Uterus (tissue), 7 donors: ENCODE results near the gene ABHD12B.

- PRO-cap, 4 experiments: peak in 2 of 4 experiments; most common minus-strand start chr14:49865499 (in 2)
- RAMPAGE, long total RNA, 2 experiments: no peak in any of the 2 experiments
- RRBS: no CpG with 5 or more reads among the region's 4 CpGs
These were observed 12.8 kb upstream of the NEMF start for GRCh38 chr14:49865441-49865735.

DNA sequence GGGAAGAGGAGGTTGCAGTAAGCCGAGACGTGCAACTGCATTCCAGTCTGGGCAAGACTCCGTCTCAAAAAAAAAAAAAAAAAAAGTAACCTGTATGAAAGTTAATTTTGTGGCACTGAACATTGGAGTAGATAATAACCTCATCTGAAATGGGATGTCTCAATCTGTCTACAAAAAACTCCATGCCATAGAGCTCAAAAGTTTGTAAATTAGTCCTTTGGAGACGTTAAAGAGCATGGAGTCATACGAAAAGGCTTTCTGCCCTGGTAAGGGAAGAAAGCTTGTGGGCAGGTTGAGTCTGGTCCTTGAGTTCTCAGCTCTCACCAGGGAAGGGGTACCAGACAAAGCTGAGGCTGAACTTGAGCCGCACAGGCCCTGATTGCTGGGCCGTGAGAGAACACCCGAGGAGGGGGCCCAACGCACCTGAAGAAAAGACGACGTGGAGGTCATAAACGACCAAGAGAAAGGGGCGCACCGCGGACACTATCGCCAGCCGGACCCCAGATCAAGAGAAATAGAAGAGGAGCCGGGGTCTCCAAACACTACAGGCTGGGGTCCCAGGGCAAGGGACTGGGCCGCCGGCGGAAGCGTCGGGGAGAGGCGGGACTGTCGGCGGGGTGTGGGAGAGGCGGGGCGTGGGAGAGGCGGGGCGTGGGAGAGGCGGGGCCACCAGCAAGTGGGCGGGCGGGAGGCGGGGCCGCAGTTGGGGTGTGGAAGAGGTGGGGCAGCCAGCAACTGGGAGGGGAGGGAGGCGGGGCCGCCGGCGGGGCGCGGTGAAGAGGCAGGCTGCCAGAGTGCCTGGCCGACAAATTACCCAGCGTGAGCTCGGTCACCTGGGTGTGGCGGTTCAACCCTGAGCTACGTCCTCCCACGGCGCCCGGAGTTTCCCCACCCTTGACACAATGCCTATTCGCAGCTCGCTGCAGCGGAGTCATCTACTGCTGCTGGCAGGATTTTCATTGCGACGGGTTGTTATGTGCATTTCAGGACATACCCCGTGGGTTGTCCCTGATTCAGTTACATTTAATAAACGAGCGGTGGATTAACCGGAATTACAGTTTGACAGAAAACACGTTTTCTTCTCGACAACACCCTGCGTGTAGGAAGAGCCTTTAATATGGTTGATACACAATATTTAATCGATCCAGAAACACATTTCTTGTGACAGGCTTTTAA, 15.4 kb upstream of the NEMF start:
- PRO-cap, 4 experiments: peak in 4 of 4 experiments; most common plus-strand start position 959 of the sequence (in 4); most common minus-strand start position 621 of the sequence (in 4)
- RAMPAGE, long total RNA, 2 experiments: no peak in any of the 2 experiments
- RRBS: 4% methylated on average over 3 of the region's 62 CpGs

DNA sequence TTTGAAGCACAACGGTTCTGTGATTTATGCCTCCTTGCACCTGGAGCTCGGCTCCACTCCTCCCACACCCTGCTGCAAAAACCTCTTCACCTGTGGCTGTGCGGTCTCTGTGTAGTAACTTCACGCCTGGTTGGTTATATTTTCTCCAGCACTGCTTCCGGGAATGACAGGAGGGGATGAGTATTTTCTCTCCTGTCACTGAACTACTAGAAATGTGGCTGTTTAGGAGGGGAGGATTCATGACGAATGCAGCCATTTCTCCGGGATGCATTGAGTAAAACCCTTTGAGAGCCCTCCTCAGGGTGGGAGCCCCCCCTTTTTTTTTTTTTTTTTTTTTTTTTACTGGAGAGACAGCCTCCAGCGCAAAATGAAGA, 67.2 kb downstream of the ARF6 start:
- PRO-cap, 4 experiments: no peak in any of the 4 experiments
- RAMPAGE, long total RNA, 2 experiments: no peak in any of the 2 experiments
- RRBS: 31% methylated on average over 3 of the region's 8 CpGs

GRCh38 chr14:50038441-50039507, 77.6 kb downstream of the VCPKMT start:
- PRO-cap, 4 experiments: peak in 2 of 4 experiments; most common minus-strand start chr14:50038637 (in 2)
- RAMPAGE, long total RNA, 2 experiments: no peak in any of the 2 experiments
- RRBS: no CpG with 5 or more reads among the region's 8 CpGs

- PRO-cap, 4 experiments: peak in 4 of 4 experiments; most common plus-strand start chr14:50061236 (in 4); most common minus-strand start chr14:50060971 (in 4)
- RAMPAGE, long total RNA, 2 experiments: no peak in any of the 2 experiments
- RRBS: no CpG with 5 or more reads among the region's 13 CpGs
These were observed 55.6 kb downstream of the VCPKMT start for GRCh38 chr14:50060526-50061386.

- PRO-cap, 4 experiments: no peak in any of the 4 experiments
- RAMPAGE, long total RNA, 2 experiments: no peak in any of the 2 experiments
- RRBS: no CpG with 5 or more reads among the region's 2 CpGs
These were observed 47.1 kb downstream of the VCPKMT start for GRCh38 chr14:50069255-50069754.

DNA sequence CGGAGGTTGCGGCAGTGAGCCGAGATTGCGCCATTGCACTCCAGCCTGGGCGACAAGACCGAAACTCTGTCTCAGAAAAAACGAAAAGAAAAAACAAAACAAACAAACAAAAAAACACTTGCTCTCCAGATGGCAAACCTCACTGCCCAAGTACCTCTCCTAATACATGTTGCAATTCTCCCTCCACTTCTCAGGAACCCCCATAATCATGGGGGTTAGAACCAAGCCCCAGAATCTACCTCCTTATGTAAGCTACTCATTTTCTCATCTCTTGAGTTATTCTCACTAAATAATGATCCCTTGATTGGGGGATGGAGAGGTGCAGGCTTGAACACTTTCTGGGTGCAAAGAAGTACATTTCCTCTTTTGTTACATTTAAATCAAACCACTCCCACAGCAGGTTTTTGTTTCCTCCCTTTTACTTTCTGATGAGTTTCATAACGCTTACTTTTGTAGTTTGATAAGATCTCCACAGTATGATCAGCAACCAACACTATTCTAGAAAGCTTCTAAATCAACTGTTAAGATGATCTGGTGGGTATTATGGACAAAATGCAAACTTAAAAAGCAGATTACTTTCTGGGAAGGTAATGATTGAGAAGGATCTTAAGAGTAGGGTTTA, 20.6 kb downstream of the VCPKMT start:
- PRO-cap, 4 experiments: no peak in any of the 4 experiments
- RAMPAGE, long total RNA, 2 experiments: no peak in any of the 2 experiments
- RRBS: no CpG with 5 or more reads among the region's 8 CpGs

DNA sequence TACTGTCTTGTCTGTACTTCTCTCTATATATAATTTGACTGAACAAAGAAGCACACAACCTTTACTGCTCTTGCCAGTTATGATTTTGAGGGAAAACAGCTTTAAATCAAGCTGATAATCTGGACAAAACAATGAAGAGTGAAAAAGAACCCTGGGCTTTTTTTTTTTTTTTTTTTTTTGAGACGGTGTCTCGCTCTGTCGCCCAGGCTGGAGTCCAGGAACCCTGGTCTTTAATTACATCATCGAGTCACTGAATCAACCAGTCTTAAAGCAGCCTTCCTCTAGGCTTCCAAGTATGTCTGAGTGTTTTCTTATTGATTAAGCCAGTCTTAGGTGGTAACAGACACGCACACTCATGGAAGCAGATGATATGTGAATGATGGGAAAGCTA, 5.9 kb upstream of the VCPKMT start:
- PRO-cap, 4 experiments: peak in 1 of 4 experiments; most common plus-strand start position 326 of the sequence (in 1)
- RAMPAGE, long total RNA, 2 experiments: no peak in any of the 2 experiments
- RRBS: no CpG with 5 or more reads among the region's 5 CpGs

- PRO-cap, 4 experiments: peak in 1 of 4 experiments; most common plus-strand start chr14:50345941 (in 1); most common minus-strand start chr14:50345785 (in 1)
- RAMPAGE, long total RNA, 2 experiments: no peak in any of the 2 experiments
- RRBS: no CpG with 5 or more reads among the region's 7 CpGs
These were observed 33.7 kb downstream of the DMAC2L start for GRCh38 chr14:50345529-50346591.

- PRO-cap, 4 experiments: peak in 4 of 4 experiments; most common plus-strand start chr14:50561215 (in 3); most common minus-strand start chr14:50561126 (in 4)
- RAMPAGE, long total RNA, 2 experiments: no peak in any of the 2 experiments
- RRBS: no CpG with 5 or more reads among the region's 22 CpGs
These were observed 978 bp downstream of the ATL1 start for GRCh38 chr14:50560903-50561342.

DNA sequence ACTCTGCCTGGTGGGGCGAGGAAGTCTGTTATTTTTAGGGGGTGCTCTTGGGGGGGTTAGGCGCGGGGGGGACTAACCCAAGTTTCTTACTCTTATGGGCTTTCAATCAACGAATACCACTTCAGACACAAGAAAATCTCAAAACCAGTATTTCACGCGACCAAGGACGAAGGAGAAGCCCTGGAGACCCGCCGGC, 600 bp downstream of the SAV1 start:
- PRO-cap, 4 experiments: no peak in any of the 4 experiments
- RAMPAGE, long total RNA, 2 experiments: no peak in any of the 2 experiments
- RRBS: no CpG with 5 or more reads among the region's 9 CpGs

DNA sequence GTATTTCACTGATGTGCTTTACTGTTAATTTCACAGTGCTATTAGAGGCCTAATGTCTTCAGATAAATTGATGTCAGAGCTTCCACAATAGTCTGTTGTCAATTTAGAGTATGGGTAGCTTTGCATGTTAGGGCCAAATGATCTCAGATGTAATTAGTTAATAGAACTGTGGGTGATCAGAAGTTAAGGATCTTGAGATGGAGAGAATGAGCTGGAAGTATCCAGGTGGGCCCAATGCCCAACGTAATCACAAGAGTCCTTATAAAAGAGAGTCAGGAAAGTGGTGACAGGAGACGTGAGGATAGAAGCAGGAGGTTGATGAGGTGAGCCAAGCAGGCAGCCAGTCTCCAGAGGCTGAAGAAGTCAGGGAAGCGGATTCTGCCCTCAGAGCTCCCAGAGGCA, 9.9 kb upstream of the SAV1 start:
- PRO-cap, 4 experiments: no peak in any of the 4 experiments
- RAMPAGE, long total RNA, 2 experiments: no peak in any of the 2 experiments
- RRBS: no CpG with 5 or more reads among the region's 3 CpGs

DNA sequence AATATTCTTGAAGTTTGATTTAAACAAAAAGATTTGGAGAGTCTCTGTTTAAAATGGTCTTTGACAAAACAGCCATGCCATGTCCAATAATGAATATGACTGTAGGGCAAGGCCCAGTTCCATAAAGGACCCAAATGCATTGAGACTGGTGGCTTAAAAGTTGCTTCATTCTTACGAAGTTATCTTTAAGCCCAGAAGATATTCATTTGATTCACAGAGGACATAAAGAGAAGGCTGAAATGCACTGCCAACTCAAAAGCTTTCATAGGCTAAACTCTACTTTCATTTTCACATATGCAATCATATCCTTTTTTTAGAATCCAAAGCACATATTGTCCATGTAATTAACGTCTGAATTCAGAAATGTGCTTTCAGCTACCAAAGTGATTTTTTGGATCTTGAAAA, 71.6 kb upstream of the SAV1 start:
- PRO-cap, 4 experiments: no peak in any of the 4 experiments
- RAMPAGE, long total RNA, 2 experiments: no peak in any of the 2 experiments
- RRBS: no CpG with 5 or more reads among the region's 2 CpGs

DNA sequence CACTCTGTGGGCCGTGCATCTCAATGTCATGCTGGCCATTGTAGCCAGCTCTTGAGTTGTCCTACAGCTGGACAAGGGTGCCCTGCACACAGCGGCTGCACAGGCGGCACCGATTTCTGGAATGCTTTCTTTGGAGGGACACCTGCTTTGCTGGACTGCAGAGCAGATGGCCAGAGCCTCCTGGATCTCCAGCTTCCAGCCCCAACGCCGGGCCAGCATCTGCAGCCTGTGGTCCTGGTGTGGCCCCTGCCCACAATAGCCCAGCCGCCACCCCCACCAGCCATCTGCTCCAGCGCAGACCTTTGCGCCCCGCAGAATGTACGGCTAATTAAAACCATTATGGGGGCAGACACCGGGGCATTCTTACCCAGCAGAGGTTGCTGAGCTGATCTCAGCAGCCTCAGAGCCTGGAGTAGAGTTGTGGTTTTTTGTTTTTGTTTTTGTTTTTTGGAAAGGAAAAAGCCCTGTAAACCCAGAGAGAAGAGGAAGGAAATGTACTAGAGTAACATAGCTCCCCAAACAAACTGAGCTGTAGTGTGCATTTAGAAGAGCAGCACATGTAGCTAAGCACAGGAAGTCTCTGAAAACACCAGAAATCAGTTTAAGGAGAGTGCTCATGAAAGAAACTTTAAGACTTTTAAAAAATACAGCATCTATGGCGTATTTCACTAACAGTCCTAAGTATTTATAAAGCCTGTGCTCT, 45.8 kb downstream of the NIN start:
- PRO-cap, 4 experiments: no peak in any of the 4 experiments
- RAMPAGE, long total RNA, 2 experiments: no peak in any of the 2 experiments
- RRBS: 100% methylated on average over 1 of the region's 13 CpGs

- PRO-cap, 4 experiments: no peak in any of the 4 experiments
- RAMPAGE, long total RNA, 2 experiments: no peak in any of the 2 experiments
- RRBS: 6% methylated on average over 37 of the region's 53 CpGs
These were observed at the start of gene ABHD12B for GRCh38 chr14:50871861-50872308. Gene ABHD12B (plus strand): TSS chr14:50872053.

DNA sequence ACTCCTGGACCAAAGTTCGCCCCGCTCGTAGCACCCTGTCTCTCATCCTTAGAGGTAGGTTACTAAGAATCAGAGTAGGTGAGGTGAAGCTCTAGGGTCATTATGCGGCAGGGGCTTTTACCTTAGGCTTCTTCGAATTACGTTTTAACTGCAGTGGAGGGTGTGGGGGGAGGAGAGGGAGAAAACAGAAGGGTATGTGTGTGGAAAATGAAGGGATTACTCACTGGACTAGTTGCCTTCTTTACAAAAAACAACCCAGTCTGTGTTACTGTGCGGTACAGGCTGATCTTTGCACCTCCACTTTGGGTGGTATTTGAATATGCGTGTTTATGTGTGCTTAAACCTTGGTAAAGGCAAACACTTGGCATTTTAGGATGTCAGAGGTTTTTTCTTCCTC, 767 bp upstream of the PYGL start:
- PRO-cap, 4 experiments: no peak in any of the 4 experiments
- RAMPAGE, long total RNA, 2 experiments: no peak in any of the 2 experiments
- RRBS: no CpG with 5 or more reads among the region's 8 CpGs

DNA sequence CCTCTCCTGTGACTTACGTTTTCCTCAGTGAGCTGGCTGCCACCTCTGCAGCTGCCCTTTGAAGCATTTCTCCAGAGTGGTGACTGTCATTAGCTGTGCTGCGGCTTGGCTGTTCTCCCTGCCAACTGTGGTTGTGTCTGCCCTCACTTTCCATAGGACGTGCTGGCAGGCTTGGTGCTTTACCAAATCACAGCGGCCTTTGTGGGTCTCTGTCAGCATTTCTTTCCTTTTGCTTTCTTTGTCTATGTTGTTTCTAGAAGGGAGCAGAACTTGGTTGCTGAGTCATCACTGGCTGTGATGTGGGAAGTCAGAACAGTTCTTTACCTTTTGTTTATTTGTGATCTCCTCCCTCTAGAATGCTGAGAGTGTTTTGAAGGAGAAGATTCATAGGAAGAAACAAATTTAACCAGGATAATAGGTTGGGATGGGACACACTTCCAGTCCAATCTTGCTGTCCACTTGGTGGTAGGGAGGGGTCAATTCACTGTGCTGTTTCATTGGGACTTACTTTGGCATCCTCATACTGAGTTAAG, 88.1 kb downstream of the TMX1 start:
- PRO-cap, 4 experiments: peak in 1 of 4 experiments; most common minus-strand start position 201 of the sequence (in 1)
- RAMPAGE, long total RNA, 2 experiments: no peak in any of the 2 experiments
- RRBS: no CpG with 5 or more reads among the region's 4 CpGs

DNA sequence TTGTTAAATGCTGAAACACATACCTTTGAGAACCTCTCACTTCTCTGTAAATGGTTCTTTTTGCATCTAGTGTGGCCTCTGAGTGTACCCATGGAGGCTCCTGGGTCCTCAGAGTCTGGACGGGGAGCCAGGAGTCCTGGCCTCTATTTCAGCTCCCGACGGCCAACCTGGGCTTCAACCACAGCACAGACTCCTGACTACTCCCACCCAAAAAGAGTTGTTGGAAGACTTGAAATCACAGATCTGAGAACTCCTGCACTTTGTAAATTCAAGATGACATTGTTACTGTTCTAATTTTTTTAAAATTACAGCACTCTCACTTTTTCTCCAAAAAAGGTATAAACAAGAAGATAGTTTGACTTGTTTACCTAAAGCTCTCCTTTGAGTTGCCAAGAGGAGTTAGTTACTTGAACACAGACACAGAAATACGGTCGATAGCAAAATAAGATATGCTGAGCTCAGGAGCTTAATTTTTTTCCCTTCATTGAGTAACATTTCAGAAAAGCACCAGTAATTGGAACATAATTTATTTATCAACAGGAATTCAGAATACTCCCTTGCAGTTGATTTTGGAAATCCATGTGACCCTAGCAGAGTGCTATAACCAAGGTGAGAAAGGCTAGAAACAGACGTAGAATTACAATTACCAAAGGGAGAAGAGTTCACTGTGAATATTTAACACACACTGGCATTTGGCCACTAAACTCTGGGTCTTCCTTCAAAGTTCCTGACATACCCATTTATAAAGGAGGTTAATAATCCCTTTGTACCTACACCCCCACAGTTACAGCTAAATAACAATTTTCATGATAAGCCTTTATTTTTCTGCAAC, 51.7 kb upstream of the FRMD6 start:
- PRO-cap, 4 experiments: peak in 3 of 4 experiments; most common plus-strand start position 384 of the sequence (in 2); most common minus-strand start position 205 of the sequence (in 2)
- RAMPAGE, long total RNA, 2 experiments: start-site peak on the minus strand in 1 of 2 experiments, centred at position 168 of the sequence, 2,389 reads per replicate
- RRBS: no CpG with 5 or more reads among the region's 6 CpGs

GRCh38 chr14:51884154-51884520, 23.7 kb downstream of the GNG2 start:
- PRO-cap, 4 experiments: no peak in any of the 4 experiments
- RAMPAGE, long total RNA, 2 experiments: no peak in any of the 2 experiments
- RRBS: no CpG with 5 or more reads among the region's 2 CpGs

DNA sequence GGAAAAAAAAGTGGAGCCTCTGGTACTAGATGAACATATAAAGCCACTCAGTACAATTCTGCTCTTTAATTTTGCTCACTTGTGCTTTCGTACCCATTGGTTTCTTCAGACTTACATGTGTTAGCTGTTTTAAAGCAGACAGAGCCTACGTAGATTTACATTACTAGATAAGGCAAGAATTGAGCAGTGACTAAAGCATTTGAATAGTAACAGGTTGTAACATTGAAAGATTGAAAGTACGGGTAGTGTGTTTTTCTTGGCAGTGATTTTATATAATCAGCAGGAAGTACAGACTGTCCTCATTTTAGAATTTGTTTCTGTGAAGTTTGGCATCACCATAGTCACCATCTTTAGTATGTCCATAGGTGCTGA, 13.9 kb downstream of the RTRAF start:
- PRO-cap, 4 experiments: no peak in any of the 4 experiments
- RAMPAGE, long total RNA, 2 experiments: no peak in any of the 2 experiments
- RRBS: no CpG with 5 or more reads among the region's 3 CpGs